Iris pigment epithelial cell (primary cell): ENCODE measurements around a stretch of chr10.

- RRBS = 30% methylated on average over 3 of the region's 36 CpGs
Observed at GRCh38 chr10:3122077-3123068, 50.2 kb downstream of the PITRM1 start.

GRCh38 chr10:3137136-3137760 lies 35.3 kb downstream of the PITRM1 start:
- RRBS = no CpG with 5 or more reads among the region's 19 CpGs

DNA sequence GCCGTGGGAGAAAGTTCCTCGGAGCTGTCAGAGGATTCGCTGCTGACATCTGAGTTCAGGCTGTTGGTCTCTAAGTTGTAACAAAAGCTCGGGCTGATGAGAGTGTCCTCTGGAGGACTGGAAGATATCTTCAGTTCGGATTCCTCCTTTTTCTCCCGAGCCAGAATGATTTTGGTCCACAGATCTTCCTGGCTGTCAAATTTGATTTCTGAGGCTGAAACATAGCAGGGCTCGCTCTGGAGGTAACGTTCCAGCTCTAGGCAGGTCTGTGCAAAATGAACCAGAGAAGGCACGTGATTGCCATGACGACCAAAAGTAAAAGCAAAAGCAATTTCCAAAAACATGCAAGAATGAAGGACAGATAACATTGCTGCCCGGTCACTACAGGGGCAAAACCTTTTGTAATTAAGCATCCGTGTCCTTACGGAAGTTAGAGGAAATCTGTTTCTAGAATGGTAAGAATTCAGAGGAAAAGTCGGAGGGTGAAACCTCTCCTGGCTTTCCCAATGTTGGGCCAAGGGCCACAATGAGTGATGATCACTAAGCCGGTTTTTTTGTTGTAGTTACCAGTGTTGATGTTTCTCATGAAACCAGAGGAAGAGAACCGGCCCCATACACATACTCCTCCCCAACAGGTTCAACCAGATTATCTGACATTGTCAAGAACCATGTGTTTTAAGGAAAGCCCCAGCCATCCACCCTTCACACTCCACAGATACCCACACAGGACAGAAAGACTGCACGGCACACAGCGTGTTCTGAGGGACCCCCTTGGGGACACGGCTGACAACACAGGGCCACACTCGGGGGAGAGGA lies 2.9 kb downstream of the KLF6 start:
- RRBS = no CpG with 5 or more reads among the region's 20 CpGs

DNA sequence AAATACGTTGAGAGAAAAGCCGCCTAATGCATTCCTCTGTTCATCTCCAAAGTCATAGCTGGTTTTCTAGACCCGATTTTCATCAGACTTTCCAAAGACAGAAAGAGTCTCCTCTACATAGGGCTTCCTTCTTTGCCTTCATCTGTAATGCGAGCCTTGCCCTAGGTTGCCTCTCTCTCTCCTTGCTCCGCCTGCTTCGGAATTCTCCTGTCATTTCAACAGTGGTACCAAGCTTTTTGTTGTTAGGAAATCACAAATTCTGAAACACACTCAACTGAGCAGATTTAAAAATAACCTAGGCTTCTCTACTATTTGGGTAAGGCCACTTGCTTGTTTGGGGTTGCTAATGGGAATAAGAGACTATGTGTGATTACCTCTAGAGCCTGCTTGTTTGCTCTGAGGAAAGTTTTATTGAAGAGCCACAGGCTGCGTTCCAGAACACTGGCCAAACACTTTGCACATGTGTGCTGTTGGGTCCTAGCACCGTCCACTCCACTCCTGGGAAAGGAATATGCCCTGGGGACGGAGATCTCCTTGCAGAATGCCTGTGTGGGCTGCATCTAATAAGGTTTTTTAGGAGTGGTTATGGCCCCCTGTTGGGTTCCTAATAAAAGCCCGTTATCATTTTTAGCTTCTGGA lies 68.5 kb upstream of the KLF6 start:
- RRBS = no CpG with 5 or more reads among the region's 10 CpGs

DNA sequence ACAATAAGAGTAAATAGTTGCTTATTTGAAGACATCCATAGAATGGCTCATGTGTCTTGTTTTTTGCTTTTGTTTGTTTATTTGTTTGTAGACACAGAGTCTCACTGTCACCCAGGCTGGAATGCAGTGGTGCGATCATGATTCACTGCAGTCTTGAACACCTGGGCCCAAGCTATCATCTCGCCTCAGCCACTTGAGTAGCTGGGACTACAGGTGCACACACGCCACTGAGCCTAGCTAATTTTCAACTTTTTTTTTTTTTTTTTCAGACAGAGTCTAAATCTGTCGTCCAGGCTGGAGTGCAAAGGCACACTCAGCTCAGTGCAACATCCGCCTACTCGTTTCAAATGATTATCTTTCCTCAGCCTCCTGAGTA lies 83.2 kb upstream of the KLF6 start:
- RRBS = no CpG with 5 or more reads among the region's 6 CpGs

DNA sequence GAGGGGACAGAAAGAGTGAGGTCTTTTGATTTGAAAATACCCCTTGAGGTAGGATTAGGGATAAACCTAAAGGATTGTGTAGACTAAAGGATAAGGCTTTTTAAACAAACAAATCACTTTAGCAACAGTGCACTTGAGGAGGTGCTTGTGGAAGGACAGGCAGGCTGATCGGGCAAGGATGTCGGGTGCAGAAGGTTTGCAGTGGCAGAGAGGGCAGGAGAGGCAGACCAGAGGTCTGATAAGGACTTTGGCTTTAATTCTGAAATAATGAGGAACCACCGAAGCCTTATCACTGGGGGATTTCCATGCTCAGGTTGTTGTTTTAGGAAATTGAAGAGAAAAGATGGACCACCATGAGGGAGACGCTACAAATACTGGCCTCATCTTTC lies 119.4 kb upstream of the KLF6 start:
- RRBS = no CpG with 5 or more reads among the region's 4 CpGs

- RRBS = no CpG with 5 or more reads among the region's 4 CpGs
Observed at GRCh38 chr10:3978678-3979185, 193.7 kb upstream of the KLF6 start.

DNA sequence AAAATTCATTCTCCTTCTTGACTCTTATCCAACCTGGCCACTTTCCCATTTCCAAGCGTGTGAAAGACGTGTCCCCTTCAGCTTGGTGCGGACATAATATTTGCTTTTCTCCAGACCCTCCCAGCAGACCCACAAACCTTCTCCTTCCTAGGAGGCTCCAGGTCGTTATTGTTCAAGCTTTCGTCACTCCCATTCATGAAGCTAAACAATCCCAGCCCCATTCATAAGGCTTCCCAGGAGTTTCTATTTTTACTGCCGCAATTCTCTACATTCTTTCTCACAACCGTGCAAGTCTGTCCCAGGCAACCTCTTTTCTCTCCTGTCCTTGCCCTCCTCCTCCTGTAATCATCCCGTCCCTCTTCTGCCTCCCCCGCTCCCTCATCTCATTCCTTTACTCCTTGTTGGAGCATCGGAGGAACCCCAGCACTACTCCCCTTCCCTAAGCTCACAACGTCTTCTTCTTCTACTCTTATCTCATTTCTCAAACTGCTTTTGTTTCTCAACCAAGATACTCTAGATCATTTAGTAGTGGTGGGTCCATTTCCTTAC lies 301.4 kb upstream of the KLF6 start:
- RRBS = no CpG with 5 or more reads among the region's 11 CpGs

DNA sequence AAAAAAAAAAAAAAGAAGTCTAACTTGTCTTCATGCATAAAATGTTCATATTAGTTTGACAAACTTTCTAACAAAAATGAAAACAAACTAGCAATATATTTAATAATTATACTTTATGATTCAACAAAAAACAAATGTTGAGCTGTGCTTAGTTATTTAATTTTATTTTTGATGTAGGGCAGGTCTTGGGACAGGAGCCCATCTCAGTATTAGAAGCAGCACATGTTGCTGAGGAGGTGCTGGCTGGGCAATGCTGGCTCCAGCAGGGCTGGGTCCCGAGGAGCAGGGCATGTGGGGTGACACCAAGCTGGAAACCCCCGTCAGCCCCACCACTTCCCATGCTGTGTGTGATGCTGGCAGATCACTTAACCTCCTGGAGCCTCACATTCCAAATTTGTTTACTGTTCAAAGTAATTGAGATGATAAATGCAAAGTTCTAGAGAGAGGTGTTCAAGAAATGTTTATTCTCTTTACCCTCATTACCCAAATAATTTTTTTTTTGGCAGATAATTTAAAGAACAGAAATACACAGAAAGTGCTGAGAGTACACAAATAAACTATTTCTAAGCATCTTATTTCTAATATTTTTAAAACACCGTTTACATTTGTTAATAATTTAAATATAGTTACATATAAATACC lies 335.5 kb upstream of the KLF6 start:
- RRBS = no CpG with 5 or more reads among the region's 3 CpGs

DNA sequence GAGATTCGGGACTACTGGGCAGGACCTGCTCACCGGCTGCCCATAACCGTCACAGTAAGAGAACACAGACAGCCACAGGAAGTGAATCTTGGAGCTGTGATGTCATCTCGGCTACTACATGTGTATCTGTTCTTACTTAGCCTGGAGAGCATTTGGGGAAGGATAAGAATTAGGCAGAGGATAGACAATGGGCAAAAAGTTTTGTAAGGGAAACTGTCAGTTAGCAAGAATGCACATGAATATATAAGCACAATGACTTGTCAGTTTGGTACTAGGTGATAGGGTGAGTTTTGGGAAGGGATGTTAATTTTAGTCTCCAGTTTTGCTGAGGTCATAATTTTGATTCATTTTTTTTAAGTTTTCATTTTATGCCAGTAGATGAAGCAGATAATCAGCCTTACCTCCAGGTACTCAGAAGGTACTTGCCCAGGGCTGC lies 485.3 kb upstream of the KLF6 start:
- RRBS = no CpG with 5 or more reads among the region's 4 CpGs

GRCh38 chr10:4316216-4316454 lies 509.9 kb upstream of the AKR1E2 start:
- RRBS = no CpG with 5 or more reads among the region's 7 CpGs

DNA sequence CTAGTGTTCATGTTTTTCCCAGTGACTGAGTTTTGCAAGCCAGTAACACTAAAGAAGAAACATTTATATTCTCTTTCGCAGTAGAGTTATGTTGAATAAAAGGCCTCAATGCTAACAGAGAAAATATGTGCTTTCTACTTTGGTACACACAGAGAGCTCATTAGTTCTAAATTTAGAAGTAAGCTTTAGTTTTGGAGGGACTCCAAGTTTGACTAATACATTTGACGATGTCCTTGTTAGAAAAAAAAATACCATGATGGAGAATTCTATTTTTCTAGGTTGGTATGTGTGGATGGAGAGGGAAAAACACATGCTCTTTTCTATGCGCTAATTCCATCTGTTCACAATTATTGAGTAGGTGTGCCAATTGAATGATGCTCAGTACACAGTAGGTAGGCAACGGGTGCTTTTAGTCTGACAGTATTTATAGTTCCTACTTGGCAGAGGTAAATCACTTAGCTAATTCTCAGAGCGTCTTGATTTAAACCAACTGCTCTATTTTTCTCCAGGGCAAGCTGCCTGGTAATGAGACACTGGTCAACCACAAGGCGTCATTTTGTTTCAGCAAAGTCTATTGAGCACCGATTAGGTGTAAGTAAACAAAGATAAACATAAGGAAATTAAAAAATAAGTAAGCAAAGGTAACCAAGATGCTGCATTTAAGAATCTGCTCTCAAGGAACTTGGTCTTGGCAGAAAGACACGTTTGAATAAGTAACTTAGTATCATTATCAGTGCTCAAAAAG lies 327.1 kb upstream of the AKR1E2 start:
- RRBS = no CpG with 5 or more reads among the region's 8 CpGs

DNA sequence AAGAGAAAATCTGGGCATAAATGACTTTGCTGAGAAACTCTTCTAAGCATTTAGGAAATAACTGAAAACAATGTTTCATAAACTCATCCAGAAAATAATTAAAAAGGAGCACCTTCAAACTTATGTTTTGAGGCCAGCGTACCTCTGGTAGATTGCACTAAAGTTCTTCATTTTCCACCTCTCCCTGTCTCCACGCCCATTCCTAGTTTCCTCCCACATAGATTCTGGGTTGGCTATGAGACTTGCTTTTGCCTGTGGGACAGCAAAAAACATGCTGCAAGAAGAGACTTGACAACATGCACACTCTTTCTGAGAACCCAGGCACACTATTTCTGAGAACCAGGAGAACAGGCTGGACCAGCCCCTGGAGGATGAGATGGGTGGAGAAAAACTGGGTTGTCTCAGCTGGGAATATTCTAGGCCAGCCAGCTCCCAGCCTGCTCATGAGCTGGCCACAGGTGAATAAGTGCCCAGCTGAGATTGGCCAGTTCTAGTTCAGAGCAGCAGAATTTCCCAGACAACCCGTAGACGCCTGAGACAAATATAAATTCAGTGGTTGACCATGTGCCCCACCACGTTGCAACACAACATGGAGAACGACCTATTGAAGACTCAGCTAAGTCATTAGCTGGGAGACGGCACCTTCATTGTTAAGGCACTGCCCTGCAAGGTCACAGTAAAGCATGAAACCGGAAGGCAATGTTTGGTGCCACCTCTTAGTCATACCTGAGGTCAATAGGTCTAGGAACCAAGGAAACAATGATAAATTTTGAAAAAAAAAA lies 92.8 kb upstream of the AKR1E2 start:
- RRBS = no CpG with 5 or more reads among the region's 8 CpGs

DNA sequence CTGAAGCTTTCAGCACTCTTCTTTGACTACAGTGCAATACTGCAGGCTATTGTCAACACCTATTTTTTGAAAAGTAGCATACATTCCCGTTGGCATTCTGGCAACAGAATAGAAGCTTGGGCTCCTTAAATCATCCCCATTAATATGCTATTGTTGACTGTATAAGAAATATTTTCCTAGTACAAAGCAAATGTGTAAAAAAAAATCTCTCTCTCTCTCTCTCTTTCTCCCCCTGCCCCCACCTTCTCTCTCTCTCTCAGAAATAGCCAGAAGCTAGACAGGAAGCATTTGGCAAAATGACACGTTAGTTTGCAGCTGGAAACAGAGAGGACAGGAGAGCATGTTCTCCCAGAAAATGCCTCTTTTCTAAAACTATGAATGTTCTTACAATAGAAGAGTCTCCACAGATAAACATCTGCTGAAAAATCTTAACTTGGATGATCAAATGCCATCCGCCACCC lies 59.6 kb upstream of the AKR1E2 start:
- RRBS = no CpG with 5 or more reads among the region's 3 CpGs

DNA sequence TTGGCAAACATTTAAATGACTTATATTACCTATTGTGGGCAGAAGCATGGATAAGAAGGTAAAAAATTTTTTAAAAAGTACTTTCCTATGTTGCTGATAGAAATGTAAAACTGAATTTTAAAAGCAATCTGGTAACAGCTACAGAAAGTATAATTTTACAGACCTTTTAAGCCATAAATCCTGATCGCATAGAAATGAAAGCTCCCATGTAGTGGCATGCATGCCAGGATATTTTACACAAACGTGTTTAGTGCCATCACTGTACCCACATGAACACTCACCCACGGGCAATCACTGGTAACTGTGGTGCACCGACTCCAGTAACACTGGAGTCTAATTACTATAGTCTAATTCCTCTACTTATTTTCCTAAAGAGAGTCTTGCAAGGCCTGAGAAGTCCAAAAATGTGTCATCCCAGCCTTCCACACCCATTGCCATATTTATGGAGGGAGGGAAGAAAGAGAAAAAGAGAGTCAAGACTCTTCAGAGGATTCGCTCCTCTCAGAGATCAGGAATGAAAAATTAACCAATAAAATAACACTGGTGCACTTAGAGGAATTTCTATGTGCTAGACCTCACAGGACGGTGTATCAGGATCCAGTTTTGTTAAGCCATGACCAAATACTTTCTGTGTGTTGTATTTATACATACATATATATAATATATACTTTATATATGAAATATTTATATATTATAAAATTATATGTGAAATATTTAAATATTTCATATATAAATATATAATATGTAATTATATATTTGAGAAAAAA lies 48.9 kb upstream of the AKR1C1 start:
- RRBS = no CpG with 5 or more reads among the region's 6 CpGs

DNA sequence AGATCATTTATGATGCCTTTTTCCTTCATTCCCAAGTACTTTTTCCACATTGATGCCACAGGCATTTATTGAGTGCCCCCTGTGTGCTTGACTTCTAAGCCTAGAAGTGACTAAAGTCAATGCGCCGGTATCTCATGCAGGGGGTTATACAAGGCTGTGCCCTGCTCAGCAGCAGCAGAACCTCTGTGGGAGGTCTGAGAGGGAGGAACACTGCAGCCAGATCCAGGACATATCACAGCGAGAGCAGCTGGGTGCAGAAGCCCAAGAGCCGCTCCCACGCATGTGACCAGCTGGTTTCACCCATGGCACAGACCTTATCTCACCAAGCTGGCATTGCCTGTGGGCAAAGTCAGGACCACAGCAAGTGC lies 31.7 kb upstream of the AKR1C1 start:
- RRBS = no CpG with 5 or more reads among the region's 5 CpGs

DNA sequence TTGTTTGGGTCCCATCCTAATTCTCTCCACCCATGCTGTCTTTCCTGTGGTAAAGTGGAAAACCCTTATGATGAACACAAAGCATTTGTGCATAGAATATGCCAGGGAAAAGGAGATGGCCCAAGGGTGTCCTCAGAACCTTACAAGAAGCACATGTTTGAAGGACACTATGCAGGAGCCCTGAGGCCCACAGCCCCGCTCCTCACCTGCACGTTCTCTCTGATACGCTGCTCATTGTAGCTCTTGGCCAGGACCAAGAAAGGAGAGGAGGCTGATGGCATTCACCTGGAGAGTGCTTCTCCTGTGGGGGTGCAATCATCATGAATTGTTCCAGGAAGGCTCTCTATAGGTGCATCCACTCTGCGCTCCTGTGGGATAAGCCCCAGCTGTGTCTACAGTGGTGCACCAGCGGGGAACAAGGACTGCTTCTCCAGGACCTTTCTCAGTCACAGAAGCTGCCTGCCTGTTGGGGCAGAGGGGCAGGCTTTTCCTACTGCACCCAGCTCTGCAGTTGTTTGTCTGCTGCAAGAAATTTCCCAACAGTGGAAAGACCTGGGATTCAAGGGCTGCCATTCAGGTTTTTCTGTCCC lies 20.0 kb downstream of the AKR1C2 start:
- RRBS = no CpG with 5 or more reads among the region's 5 CpGs

DNA sequence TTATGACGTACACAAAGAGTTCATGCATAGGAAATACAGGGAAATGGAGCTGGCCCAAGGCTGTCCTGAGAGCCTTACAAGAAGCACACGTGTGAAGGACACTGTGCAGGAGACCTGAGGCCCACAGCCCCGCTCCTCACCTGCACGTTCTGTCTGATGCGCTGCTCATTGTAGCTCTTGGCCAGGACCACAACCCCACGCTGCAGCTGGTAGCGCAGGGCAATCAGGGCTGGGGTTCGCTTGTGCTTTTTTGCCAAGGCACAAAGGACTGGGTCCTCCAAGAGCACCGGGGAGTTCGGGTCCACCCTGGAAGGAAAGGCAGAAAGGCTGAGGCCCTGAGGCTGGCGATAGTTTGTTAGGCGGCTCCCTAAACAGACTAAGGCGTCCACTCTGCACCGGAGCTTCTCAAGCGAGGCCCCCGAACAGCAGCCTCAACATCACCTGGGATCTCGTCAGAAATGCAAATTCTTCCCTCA lies 8.4 kb downstream of the AKR1C2 start:
- RRBS = no CpG with 5 or more reads among the region's 17 CpGs

- RRBS = no CpG with 5 or more reads among the region's 2 CpGs
Observed at GRCh38 chr10:5002080-5002418, 1.6 kb downstream of the AKR1C2 start.

DNA sequence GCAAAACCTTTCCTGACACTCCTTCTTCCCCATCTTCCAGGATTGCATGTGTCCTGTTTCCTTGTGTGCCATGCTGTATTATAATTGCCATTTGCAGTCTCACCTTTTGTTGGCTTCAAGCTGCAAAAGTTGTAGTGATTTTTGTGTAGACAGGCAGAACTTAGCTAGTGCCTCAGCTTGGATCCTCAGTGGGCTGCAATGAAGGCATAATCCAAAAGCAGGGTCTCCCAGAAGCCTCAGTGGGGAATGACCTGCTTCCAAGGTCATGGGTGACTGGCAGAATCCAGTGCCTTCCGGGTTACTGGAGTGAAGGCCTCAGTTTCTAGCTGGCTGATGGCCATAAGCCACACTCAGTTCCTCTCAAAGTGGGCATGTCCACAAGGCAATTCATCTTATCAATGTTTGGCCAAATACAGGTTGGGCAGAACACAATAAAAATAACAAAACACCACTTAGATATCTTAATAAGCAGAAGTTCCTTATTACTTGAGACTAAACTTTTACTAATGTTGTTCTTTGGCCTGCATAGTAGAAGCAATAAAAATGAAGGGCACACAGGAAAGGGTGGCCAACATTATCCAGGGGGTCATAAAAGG lies 19.4 kb upstream of the AKR1C2 start:
- RRBS = no CpG with 5 or more reads among the region's 1 CpG